Cardiac ventricle fibroblast (primary cell): ENCODE measurements around a stretch of chr1.

DNA sequence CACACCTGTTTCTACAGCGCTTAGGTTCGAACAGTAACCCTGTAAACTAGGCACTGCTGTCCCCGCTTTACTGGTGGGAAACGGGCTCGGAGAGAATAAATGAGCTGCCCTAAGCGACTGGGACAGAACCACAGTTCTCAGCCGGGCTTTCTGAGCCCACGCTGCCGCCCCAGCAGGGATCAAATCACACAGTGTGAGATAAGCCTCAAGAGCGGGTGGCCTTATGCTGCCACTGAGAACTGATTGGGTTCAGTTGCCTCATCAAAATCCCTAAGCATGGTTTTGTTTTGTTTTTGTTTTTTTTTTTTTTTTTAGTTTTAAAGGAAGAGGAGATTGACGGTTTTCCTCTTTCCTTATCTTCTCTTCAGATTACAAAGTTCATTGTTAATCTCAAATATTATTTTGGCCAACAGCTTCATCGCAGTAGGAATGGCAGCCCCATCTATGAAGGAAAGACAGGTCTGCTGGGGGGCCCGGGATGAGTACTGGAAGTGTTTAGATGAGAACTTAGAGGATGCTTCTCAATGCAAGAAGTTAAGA lies 631 bp downstream of the COA6 start:
- RAMPAGE, long total RNA: no peak

DNA sequence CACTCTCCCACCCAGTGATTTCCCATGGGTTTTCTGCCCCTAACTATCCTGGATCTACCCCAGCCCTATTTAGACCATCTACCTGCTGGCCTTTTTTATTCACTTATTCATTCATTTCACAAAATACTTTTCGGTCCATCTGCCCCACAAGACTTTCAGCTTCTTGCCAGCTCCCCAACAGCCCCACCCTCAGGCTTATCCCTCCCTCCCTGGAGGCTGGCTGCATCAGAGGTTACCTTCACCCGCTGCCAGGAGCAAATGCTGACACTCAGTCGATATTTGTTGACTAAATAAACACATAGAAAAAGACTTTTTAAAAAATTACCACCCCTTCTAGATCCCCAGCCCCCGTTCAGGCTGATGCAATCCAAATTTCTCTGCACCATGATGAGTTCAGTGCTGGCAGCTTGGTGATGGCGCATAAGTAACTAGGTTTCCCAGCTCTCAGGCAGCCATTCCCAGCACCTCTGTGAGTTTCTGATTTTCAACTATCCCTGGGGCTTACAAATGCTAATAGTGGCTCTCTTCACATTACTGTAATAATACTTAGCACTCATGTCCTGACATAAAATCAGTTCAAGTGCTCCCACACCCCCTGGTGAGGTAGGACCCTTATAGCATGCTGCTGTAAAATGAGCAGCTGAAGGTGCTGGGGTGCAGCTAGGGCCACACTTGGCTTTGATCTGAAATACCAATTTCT lies 30.8 kb upstream of the TARBP1 start:
- RAMPAGE, long total RNA: no peak

GRCh38 chr1:234517344-234517720 lies 38.4 kb upstream of the TARBP1 start:
- RAMPAGE, long total RNA: no peak

DNA sequence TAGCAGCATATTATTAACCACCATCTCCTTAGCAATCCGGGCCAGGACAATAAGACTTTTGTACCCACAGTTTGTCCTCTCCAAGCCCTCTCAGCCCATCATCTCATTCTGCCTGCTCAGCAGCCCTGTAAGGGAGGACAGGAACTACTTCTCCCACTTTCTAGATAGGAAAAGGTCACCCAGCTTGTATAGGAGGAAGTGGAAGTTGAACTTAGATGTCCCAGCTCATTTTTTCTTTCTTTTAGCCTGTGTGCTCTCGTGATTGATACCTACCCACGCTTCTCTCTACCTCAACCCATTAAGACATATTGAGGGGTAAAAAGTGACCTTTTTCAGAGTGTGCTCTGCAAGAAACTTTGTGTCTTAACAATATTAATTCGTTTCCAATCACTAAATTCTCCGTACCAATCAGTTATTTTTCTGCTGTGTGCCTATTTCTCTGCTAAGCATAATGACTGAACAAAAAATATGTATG lies 49.6 kb upstream of the TARBP1 start:
- RAMPAGE, long total RNA: no peak

DNA sequence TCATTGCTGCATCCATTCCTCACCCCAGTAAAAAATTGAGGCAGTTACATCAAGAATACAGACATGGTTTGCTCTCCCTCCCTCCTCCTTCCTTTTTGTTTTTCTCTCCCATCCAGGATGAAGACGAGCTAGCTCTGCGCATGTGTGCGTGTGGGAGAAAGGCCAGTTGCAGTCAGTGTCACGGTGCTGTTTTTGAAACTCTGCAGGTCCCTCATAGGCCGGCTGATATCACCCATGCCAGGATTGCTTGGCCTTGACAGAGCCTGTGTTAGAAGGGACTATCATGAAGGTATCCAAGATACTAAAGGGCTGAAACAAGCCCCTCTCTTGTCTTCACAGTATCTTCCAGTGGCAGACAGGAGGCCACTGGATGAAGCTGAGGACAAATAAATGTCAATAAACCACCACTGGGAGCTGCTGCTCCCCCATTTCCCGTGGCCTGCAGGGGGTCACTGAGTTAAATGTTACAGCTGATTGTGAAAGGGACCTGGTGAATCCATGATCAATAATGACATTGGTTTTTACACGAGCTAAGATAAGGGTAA lies 64.5 kb upstream of the TARBP1 start:
- RAMPAGE, long total RNA: no peak

DNA sequence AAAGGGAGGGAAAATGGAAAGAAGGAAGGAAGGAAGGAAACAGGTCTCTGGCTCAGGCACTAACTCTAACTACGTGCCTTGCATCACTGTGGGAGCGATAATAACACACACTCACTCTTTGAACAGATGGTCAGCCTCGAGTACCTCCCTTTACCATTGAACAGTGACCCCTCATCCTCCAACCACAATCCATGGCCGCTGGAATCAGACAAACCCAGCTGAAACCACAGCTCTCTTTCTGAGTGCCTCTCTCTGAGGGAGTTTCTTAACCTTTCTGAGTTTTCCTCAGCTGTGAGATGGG lies 63.0 kb downstream of the IRF2BP2 start:
- RAMPAGE, long total RNA: no peak

GRCh38 chr1:234598660-234599026 lies 11.3 kb downstream of the IRF2BP2 start:
- RAMPAGE, long total RNA: no peak

DNA sequence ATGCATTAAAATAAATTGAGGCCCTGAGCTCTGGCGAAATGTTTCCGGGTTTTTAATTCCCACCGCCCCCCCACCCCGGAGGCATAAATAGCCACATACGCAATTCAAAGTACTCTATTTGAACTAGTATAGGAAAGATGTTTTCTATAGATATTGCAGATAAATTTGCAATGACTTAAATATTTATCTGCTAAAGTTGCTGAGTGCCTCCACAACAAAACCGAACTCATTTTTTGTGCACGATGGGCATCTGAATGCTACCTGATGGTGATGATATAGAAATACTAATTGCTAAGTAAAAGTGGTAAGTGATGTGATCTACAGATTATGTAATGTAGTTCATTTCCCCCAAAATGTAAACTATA lies 8.6 kb downstream of the IRF2BP2 start:
- RAMPAGE, long total RNA: no peak

GRCh38 chr1:234603399-234603752 lies 6.6 kb downstream of the IRF2BP2 start:
- RAMPAGE, long total RNA: no peak

DNA sequence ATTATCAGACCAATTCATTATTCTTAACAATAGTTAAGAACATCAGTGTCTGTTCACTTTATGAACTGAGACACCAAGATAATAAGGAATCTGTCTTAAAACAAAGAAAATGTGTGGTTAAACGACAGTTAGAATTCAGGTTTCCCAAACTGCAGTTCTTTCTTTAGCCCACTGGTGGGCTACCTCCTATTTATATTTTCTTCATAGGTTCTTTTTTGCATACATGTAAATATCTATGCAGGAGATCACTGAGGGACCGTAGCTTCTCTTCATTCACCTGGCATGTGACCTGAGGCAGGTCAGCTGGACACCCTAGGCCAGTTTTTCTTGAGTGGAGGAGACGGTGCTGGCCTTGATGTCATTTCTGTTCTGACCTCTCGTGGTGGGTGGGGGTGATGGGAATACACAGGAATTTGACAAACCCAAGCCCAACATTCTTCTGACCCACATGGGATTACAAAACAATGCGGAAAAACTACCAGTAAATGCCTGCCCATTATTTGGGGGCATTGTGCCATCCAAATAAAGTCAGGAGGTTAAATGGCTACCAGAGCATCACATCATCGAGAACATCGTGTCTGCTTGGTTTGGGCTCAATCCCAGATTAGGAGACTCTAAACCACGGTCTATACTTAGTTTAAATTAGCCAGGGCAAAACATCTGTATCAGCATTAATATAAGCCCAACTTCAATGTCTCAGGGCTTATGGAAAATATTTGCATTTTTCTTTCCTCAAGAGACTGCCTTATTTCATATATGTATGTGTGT lies 7.2 kb upstream of the IRF2BP2 start:
- RAMPAGE, long total RNA: no peak

DNA sequence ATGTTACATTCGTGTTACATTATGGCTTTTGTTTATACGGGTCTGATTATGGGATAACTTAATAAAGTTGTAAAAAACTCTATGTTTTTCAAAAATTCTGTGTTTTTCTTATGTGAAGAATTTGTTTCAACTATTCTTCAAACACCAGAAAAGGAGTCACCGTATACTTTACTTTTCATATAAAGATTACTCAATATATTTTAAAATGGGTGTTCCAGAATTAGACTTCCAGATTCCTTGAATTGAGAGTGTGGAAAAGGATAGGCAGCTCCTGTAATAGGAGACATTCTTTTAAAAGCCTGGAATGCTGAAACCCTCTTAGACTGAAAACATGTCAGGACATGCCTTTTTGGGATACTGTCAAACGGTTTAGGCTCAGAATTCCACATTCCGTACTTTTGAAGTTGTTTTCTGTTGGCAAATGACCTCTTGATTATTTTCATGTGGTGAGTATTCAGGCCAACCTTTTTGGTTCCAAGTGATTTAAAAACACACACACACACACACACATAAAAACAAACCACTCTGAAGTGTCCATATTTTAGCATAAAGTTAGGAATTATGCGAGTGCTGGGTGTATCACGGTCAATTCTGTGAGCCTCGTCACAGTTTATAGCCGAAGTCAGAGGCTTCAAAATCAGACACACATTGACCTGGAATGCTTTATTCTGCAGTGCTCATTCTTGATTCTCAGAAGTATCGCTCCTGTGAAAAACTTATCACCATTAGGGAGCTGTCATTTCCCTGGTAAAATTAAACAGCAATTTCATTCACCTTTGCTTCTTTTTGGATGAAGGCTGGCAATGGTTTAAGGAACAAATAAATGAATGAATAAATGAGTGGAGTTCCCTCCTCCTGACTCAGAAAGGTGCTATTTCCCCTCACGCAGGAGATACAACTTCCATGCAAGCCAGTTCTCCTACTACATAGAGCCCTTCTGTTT lies 8.5 kb upstream of the IRF2BP2 start:
- RAMPAGE, long total RNA: no peak

GRCh38 chr1:234658112-234658700 lies 48.2 kb upstream of the IRF2BP2 start:
- RAMPAGE, long total RNA: no peak

DNA sequence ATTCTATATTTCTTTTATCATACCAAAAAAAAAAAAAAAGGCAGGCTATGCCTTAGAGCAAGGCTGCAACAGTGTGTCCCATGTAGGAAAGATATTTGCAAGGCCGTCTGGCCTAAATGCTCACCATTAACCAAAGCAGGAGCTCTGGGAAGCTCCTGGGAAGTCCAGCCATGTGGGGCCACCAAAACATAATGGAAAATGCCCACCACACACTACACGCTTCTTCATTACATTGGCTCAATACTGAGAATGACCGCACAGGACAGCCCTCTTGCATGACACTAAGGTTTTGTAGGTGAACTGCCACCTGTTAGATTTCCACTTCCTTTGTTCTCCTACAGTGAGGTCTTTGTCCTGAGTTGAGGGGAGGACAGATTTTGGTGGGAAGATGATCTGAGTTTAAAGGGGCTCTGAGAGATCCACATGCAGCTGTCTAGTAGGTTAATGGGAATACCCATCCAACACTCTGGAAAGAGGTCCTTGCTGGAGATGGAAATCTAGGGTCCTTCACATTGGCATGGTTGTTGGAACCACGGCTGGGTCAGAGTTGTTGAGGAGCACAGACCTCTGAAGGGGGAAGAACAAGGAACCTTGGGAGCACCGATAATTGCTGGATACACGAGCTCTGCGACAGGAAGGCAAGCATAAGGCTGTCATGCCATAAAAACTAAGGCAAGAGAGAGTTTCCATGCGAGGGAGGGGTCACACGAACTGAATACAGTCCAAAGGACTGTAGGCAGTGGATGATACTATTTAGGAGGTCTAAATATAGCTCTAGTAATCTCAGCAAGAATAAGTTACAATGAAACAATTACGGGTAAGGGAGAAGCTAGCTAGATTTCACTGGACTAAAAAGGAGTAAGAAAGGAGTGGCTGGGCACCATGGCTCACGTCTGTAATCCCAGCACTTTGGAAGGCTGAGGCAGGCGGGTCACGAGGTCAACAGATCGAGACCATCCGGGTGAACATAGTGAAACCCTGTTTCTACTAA lies 105.5 kb upstream of the IRF2BP2 start:
- RAMPAGE, long total RNA: no peak

GRCh38 chr1:234771605-234772251 lies 161.8 kb upstream of the IRF2BP2 start:
- RAMPAGE, long total RNA: no peak

- RAMPAGE, long total RNA: no peak
Measured at GRCh38 chr1:234836095-234836855, 226.3 kb upstream of the IRF2BP2 start.

- RAMPAGE, long total RNA: no peak
Measured at GRCh38 chr1:234897559-234898093, 231.0 kb downstream of the TOMM20 start.

DNA sequence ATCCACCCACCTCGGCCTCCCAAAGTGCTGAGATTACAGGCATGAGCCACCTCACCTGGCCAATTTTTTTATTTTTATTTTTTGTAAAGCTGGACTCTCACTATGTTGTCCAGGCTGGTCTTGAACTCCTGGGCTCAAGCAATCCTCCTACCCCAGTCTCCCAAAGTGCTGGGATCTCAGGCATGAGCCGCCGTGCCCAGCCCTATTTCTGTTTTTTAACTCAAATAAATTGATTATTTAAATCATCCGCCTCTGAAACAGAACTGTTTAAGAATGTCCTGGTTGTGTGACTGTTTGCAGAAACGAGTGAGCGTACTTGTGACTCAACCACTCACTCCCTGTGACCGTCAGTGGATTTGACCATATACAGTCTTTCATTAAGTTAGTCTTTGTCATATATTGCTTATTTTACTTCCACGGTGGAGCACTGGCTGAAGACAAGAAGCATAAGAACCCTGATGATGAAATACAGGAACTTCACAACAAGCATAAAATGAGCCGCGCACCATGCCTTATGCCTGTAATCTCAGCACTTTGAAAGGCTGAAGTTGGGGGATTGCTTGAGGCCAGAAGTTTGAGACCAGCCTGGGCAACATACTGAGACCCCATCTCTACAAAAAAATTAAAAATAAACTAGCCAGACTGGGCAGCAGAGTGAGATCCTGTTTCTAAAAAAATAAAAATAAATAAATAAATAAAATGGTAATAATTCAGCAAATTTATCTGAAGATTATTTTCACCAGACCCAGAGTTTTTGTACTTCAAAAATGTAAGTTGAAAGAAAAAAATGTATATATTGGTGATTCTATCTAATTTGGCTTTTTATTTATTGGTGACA lies 194.0 kb downstream of the TOMM20 start:
- RAMPAGE, long total RNA: no peak

- RAMPAGE, long total RNA: no peak
Measured at GRCh38 chr1:234976013-234977188, 152.2 kb downstream of the TOMM20 start.

DNA sequence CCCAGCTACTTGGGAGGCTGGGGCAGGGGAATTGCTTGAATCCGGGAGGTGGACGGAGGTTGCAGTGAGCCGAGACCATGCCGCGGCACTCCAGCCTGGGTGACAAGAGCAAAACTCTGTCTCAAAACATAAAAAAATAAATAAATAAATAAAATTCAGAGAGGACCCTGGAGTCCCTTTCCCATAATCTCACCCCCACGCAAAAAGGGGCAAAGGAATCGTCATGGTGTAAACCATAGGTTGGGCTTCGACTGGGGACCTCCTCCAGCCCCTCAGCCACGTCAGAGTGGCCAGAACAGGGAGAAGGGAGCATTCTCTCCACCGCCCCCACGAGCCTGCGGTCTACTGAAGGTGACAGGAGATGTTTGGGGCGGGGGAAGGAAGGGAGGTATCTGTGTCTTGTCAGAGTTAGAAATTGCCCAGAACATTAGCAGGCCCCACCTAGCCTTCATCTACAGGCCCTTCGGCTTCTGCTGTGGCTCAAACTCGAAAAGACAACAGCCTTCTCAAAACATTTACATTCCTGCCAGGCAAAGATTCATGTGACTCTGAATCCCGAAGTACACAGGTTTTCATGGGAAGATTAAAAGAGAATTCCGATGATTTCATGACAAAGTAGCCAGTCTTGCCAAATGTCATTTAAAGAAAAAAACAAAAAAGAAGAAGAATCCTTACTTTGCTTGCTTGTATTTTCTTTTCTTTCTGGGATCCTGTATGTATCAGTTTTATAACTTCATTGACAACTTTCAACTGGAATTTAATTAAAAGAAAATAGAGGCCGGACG lies 128.2 kb downstream of the TOMM20 start:
- RAMPAGE, long total RNA: no peak

GRCh38 chr1:235023026-235023376 lies 105.6 kb downstream of the TOMM20 start:
- RAMPAGE, long total RNA: no peak